SEM (cell line): ENCODE measurements around the genes PGM2 and PTTG2.

GRCh38 chr4:36142695-36143288 lies 101.5 kb downstream of the ARAP2 start:
- PRO-cap: no peak

DNA sequence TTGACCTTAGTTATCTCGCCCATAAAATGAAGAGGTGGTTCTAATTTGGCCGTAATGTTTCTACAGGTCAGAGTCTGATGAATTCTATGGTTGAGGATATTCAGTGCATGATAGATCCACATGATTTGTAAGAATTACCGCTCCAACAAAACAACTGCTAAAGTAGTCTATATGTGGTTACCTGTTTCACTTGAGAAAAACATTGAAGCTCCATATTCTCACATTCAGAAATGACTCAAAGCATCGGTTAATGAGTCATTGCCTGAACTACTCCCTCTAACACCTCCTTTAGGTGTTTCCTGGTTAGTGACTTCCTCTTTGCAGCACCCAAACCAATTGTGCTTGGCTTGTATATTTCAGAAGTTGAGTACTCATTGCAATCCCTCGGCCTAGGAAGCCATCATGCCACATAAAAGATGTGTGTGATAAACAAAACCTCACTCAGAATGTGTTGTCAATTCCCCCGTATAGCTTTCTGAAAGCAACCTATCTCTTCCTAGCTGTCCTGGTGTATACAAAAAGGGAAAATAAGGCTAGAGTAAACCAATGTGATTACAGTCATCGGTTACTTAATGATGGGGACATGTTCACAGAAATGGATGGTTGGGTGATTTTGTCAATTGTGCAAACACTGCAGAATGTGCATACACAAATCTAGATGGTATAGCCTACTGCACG lies 4.8 kb downstream of the DTHD1 start:
- PRO-cap: no peak

DNA sequence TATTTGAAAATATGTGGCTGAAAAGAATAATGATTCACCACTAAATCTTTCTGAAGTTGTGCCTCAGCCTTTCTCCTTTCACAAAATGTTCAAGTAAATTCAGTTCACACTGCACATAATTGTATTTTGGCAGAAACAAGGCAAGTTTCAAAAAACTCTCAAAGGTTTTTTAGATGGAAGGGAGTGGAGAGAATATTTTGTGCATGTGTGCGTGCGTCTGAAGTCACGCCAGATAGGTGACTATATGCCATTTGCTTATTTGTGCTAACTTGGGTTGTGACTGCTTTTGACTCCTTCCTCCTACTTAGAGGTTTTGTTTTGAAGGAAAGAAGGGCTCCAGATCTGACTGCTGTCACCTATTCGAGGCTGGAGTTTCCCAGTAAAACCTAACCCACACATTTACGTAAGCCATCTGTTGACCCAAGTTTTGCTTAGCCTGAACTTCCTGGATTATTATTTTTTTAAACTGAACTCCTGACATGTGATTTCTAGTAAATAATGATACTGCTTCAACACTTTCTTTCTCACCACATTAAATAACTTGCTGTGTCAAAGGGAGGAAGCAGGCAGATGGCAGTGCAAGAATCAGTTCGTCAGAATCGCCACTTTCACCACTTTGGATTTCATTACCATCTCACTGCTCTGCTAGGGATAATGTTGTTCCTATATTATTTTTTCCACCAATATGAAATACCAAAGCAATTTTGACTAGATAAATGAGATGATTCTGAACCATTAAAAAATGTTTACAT lies 41.5 kb downstream of the DTHD1 start:
- PRO-cap: no peak

DNA sequence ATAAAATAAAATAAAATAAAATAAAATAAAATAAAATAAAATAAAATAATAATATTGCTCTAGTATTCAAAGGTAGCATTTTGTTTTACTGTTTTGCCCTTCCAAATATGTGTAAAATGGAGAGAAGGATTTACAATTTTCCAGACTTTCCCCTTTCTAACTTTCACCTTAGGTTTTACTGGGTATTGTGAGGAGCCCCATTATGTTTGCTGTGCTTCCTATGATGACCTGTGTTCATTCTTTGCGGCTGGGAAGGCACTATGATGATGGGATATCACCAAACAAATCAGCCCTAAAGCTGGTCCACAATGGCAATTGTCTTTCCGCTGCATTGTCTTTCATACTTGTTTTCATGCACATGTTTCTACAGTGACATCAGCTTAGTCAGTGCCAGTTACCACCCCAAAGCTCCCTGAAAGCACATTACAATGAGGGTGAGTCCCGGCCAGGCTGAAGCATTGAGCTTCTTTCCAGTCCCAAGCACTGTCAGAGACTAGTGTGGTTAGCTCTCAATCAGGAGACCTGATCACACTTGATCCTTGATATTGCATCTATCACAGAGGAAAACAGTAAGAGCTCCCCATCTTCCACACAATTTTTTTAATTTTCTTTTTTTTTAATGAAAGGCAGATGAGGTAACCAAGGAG lies 50.9 kb downstream of the DTHD1 start:
- PRO-cap: no peak

- PRO-cap: no peak
Observed at GRCh38 chr4:37644764-37645531, 41.2 kb downstream of the RELL1 start.

GRCh38 chr4:37664663-37665113 lies 21.5 kb downstream of the RELL1 start:
- PRO-cap: no peak

DNA sequence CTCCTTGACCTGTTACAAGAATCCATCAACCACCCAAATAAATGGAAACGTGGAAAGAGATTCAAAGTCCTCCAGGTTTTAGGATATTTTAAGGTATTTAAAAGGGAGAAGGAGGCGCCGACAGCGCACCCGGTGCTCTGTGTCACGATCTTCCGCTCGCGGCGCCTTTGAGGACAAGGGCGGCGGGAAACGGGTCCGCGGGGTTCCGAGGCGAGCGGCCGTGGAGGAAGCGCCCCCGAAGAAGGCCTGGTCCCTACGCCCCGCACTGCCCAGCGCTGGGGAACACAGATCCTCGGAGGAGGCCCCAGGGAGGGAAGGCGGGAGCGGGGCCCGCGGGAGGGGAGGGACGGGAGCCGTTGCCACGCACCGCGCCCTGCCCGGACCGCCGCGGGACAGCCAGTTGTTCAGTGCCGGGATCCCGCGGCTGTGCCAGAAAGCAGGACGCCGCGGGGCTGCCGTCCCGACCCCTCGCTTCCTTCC lies 471 bp downstream of the RELL1 start:
- PRO-cap: bidirectional peak, plus-strand start at position 176 of the sequence, minus-strand start at position 141 of the sequence; bidirectional peak, plus-strand start at position 403 of the sequence, minus-strand start at position 428 of the sequence

- PRO-cap: no peak
Observed at GRCh38 chr4:37754101-37754831, 68.1 kb upstream of the RELL1 start.

- PRO-cap: no peak
Observed at GRCh38 chr4:37818684-37819204, 7.7 kb upstream of the PGM2 start.

GRCh38 chr4:37825546-37826052 lies 887 bp upstream of the PGM2 start:
- PRO-cap: no peak

DNA sequence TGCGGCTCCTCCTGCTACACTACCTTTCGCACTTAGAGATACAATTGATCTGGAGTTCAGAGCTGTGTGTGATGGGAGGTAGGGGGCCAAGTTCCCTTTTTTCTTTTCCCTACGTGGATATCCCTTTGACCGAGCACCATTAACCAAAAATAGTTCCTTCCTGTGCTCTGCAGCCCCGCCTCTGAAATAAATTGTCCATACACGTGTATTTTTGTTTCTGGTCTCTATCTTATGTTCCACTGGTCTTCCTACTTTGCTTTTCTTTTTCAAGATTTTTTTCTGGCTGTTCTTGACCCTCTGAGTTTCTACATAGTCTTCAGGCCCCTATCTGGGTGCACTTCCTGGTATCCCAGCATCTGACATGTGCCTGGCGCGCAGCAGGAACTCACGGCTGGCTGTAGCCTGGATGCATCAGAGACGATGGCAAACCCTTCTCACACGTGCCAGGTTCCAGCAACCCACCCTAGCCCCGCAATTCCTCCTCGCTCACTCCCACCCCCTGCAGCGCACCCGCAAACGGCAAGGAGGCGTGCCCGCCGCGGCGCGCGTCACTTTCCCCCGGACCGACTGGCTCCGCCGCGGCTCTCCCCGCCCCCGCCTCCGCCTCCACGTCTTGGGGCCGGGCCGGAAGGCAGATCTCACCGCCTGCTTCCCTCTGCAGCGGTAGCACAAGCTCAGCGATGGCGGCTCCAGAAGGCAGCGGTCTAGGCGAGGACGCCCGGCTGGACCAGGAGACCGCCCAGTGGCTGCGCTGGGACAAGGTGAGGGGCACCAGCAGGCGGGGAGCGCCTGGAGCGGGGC lies at the start of gene PGM2:
Gene PGM2 (plus strand): TSS at position 634 of the 801 bp plus-strand sequence.
- PRO-cap: bidirectional peak, plus-strand start at position 35 of the sequence, minus-strand start at position 51 of the sequence; bidirectional peak, plus-strand start at position 669 of the sequence, minus-strand start at position 500 of the sequence

GRCh38 chr4:37892973-37893426 lies 2.1 kb downstream of the TBC1D1 start:
- PRO-cap: no peak

DNA sequence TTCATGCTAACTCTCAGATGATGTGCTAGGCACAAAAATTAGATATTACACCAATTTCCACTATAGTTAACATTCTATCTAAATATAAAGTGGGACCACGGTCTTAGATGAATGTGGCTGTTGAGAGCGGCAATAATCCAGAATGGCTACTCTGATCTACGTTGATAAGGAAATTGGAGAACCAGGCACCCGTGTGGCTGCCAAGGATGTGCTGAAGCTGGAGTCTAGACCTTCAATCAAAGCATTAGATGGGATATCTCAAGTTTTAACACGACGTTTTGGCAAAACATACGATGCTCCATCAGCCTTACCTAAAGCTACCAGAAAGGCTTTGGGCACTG lies at the start of gene PTTG2:
Gene PTTG2 (plus strand): TSS at position 106 of the 341 bp plus-strand sequence.
- PRO-cap: no peak

DNA sequence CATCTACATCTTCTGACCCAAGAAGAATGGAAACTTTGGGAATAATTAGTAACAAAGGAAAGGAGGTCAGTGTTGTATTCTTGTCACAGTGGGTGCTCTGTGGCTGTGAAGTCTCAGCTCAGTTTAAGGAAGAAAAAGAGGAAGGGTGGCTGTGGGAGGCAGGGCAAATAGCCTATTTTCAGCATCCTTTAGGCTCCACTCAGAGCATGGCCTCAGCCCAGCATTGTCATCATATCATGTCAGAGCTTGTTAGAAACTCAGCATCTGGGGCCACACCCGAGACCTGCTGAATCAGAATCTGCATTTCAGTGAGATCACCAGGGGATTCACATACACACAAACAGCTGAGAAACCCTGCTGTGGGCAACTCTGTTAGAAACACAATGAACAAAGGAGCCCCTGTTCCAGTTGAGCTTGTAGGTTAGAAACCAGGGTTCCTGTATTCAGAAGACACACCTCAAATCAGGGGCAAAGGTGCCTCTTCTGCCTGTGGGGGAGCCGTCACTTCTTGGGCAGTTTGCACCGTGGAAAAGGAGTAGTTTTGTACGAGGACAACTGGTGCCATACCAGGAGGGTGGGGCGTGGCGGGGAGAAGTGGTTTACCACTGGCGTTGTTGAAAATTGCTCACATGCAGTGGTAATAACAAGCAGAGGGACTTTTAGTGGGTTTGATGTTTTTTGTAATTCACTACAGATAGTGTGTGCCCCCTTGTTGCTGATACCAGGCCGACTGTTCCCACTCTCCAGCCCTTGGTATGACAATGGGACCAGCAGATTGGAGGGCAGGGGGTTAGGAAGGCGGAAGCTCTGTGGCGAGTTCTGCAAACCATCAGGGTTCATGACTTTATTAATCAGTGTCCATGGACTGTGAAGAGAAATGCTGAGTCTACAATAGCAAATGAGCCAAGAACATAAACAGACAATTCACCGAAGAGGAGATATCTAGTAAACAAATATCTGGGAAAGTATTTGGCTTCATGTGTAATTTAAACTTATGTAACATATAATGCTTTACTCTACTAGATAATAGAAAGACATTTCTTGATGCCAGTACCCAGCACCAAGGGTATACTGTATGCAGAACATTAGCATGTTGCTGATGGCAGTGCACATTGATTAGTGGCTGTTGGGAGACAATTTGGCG lies 169.0 kb downstream of the PTTG2 start:
- PRO-cap: no peak

GRCh38 chr4:38140488-38141294 lies 180.5 kb downstream of the PTTG2 start:
- PRO-cap: no peak

GRCh38 chr4:38266688-38266887 lies 306.4 kb downstream of the PTTG2 start:
- PRO-cap: no peak

DNA sequence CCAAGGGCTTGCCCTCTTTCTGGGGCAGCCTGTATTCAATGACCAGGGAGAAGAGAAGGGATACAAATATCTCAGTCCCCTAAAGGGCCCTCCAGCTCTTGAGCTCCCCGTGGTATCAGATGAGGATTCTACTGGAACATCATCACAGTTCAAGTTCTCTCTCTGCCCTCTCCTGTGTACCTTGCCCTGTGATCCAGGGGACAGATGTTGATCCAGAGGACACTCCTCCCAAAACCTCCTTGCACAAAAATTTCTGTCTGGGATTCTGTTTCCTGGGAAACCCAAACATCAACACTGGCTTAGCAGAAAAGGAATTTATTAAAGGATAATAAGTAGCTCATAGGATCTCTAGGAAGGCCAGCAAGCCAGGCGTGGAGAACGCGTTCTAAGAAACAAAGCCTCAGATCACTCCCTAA lies 296.3 kb upstream of the KLF3 start:
- PRO-cap: no peak

DNA sequence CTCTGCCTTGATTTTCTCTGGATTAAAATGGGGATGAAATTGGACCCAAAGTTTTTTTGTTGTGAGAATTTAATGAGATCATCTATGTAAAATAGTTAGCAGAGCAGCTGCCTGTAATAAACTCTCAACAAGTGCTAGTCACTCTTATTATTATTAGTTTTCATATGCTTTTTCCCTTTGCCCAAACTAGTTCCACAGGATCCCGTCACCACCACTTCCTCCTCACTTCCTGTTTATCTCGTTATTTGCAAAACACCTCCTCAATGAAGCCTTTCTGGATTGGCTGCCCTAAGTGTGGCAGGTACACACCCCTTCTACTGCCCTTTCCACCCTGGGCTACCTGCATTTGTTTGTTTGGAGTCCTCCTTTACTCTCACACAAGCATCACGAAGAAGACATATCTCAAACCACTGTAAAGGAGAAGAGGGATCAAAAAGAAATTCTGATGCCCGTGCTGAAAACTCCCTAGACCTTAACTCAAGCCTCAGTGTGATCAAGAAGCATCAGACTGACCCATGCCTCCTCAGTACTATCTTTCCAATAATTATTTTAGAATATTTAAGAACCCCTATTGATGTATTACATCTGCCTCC lies 54.3 kb upstream of the KLF3 start:
- PRO-cap: no peak

GRCh38 chr4:38669060-38669695 lies 5.2 kb downstream of the KLF3 start:
- PRO-cap: no peak

GRCh38 chr4:38674108-38675327 lies 10.5 kb downstream of the KLF3 start:
- PRO-cap: no peak